ENCODE data around the gene NT5C1B.

DNA sequence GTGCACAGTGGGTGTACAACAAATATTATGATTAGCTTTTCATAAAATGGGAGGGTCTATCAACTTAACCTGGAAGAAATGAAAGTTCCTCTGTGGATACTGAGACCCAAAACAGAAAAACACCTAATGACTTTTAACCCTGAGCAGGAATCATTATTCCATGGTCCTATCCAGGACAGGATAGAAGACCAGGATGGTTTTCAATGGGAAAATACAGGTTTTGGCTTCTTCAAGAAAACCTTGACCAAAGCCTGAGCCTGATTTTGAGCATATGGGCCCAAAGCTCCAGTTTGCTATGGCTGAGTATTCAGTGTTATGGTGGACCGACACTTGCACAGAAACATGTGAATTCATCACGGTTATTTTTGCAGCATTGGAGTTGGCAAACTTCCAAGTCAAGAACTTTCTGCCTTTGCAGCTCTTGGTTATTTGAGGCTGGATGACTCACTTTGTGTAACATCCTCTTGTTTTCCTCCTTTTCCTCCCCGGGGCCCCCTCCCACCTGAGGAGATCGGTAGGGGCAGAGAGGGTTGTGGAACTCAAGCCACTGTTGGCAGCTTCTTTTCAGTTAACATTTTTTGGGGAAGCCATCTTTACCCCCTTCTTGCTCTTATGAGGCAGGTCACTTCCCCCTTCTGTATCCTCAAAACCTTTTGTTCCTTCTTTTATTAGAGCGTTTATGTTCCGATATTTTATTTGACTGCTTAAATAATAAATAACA, 48.5 kb downstream of the DDX1 start:
- RRBS = no CpG with 5 or more reads among the region's 6 CpGs

DNA sequence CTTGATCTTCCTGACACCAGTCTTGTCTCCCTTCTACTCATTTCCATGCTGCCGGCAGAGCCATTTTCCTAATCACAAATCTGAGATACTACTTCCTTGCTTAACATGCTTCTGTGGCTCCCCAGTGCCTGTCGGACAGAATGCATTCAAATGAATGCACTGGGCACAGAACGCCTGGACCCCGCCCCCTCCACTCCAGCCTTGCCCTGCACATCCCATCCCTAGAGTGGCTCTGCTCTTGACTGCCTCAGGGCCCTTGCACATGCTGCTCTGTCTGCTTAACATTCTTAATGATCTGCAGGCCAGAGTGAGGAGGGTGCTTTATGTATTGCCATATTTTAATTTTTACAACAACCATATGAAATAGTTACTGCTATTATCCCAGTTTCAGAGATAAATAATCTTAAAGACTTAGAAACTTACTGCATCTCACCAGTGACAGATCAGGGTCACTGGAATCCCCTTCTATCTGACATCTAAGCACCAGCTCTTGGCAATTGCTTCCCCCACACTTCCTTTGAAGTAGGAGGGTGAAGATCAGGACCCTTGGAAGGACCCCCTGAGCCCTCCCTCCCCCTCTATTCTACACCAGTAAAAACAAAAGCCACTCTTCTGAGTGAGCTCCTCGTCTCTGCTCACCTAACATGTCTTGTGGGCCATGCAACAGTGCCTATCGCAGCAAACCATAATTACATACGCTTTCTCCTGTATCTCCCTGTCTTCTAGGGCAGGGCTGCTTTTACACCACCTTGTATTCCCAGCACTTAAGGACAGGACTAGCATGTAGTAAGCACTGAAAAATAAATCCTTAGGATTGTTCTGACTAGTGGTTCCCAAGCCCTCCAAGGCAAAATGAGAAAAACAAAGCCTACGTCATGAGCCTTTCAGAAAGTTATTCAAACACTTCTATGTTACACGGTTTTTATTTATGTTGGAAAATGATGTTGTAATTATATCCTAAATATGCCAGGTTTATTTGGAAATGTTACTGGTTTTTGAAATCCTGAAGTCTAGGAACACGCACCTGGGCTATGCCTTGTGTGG, 62.3 kb downstream of the CYRIA start:
- RRBS = no CpG with 5 or more reads among the region's 10 CpGs

DNA sequence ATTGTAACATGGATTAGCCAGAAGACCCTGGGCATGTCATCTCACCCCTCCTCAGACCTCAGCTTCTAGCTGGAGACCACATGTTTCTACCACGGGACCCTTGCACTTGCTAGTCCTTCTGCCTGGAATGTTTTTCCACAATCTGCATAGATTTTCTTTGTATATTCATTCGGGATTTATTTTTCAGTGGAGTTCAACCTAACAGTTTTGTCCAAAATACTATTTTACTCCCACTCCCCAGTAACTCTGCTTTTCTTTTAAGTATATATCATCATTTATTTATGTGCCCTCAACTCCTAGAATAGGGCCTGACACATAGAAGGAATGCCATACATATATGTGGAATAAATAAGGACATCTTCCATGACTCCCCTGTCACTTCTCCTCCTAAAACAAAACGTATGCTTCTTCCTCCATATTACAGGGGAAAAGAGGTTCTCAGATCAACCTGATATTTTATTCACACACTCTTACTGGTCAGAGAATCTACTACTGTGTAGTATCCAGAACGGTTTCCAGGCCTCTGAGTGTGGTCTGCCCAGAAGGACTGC, 56.2 kb downstream of the CYRIA start:
- RRBS = no CpG with 5 or more reads among the region's 4 CpGs

DNA sequence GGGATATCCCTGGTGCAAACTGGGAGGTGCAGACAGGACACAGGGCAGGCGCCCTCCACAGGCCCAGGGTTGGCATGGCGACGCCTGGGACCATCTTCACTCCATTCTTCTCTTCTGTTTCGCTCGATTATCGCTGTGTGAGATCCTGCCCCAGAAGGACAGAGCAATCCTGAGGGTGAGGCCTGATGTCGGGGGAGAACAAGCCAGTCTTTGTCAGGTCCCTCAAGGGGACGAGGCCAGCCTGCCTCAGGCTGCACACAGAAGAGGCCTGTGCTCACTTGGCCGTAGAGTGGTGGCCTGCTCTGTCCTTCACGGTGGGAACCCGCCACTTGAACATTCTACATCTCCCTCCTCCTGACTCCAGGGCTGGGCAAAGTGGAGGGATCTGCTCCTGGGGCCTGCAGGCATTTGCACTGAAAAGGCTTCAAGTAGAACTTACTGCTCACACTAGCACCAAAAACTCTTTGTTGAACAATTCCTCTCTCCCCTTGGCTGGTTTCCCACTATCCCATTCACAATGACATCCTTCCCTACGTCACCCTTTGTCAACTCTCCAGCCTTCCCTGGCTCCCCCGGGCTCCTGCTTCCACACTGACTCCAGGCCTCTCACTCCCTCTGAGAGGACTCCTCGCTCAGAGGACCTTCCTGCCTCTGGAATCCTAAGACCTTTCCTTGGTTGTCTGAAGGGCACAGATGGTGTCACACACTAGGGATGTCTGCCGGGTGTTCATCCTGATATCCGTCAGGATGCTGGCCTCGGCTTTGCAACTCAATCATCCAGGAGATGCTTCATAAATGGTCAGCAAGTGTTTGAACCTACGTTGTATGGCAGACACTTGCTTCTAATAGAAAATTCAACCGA, 49.5 kb downstream of the CYRIA start:
- RRBS = no CpG with 5 or more reads among the region's 19 CpGs

GRCh38 chr2:16626967-16627604, 38.5 kb downstream of the CYRIA start:
- RRBS = no CpG with 5 or more reads among the region's 7 CpGs

DNA sequence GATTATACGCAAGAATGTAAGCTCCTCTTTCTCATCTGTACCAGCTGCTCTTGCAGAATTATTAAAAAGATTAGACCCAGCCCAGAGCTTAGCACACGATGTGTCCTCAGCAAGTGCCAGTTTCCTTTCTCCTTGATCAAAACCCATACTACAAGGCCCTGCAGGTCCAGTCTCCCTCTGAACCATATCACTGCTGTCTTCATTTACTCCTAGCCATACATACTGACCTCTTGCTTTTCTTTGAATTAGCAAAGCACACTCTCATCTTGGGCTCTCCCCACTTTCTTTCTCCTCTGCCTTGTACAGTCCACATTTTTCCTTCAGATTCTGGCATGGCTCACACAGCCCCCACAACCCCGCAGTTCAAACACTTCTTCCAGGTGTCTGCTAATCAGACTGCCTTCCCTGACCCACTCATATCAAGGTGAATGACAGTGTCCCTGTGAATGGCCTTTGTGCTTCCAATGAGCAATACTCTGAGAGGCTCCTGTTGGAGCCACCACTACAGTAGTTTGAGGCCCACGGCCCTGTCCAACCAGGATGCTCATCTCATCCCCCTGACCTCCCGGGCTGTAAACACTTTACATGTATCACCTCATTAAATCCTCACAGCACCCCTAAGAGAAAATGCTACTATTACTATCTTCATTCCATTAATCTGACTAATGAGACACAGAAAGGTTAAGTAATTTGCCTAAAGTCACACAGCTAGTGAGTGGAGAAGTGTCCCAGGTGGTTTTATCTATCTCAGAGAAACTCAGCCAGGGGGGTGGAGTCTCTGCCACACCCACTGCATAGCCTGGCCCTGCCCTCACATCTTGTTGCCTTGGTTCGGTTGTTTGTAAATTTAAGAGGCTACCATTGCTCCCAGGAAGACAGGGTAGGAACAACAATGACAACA, 18.0 kb downstream of the CYRIA start:
- RRBS = no CpG with 5 or more reads among the region's 6 CpGs

DNA sequence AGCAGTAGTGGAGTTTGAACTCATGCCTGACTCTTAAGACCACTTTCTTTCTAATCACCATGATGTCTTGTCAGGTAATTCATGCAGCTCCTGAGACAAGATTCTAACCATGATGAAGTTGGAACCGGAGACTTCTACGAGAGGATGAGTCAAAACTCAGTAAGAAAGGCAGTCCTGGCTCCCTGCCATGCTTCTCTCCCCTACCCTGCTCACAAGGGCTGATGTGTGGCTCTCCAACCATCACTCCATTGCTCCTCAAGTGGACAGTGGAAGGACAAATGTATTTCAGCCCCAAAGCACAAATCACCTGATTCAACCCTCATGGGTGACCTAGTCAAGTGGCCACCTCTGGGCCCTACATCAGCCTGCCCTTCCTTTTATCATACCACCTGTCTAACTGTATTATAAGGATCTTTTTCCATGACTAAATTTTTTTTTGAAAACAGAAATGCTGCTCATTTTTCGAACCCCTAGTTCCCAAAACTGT, 3.1 kb downstream of the CYRIA start:
- RRBS = no CpG with 5 or more reads among the region's 3 CpGs

GRCh38 chr2:17812910-17813491, 3.3 kb upstream of the MSGN1 start:
- RRBS = no CpG with 5 or more reads among the region's 3 CpGs

DNA sequence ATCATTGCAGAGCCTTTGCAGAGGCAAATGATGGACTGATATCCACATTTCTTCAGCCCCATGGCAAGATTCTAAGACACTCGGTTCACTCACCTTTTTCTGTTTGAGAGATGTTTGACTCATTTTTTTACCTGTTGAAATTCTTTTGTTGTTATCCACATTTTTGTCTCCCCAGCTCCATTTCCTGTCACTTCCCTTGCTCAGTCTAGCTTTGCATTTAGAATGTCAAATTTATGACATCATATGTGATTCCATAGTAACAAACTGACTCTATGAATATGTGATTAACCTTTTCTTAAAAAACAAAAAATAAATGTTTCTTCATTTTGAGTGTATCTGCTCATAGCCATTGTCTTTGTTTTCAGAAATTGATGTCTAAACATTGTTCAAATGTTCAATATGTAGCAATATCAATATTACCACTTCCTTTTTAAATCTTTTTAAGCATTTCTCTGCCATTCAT, at the start of gene NT5C1B:
TSS of gene NT5C1B (minus strand) at position 224 of the 463 bp plus-strand sequence.
- RRBS = no CpG with 5 or more reads among the region's 1 CpG

- RRBS = no CpG with 5 or more reads among the region's 3 CpGs
These were observed 311.4 kb downstream of the OSR1 start for GRCh38 chr2:19046943-19047516.

GRCh38 chr2:19350236-19350825, 8.1 kb downstream of the OSR1 start:
- RRBS = 72% methylated on average over 19 of the region's 40 CpGs

DNA sequence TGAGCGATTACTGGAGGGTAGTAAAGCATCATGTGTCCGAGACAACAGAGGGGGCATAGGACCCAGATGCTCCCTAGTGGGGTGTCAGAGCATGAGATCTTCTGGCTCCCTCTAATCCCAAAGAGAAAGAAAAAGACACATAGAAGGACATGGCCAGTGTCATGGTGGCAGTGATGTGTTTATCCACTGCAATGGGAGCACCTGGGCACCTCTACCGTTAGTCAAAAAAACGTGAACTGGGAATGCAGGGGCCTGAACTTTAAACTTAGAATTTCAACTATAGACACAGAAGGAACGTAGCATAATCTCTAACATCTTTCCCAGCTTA, 89.3 kb upstream of the OSR1 start:
- RRBS = no CpG with 5 or more reads among the region's 5 CpGs

DNA sequence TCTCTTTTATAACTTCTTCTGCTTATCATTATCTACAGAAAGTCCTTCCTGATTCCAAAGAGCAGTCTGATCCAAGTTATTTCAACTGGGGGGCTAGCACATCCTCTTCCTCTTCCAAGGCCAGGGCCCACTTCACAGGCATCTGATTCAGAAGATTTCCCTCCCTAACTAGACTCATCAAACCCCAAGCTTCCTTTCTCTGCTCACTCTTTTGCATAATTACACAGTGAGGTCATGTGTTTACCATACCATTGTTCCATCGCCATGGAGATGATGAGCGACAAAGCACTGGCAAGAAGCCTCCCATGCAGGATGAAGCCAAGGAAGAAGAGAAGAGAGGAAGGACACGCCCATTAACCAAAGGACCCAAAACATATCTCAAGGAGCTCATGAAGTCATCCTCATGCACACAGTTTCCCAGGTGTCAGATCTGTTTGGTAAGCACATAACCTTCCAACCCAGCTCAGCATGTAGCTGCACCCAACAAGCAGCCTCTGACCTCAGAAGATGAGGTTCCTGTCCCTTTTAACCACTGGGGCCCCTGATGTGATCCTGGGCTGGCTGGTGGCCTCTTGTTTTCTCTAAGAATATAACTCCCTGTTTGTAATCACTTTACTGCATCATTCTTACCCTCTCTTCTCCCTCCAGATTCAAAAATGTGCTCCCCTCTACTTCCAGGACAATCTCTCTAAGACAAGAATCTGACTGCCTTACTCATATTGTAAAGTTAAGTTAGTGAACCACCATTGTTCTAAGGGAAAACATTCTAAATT, 190.2 kb downstream of the TTC32 start:
- RRBS = no CpG with 5 or more reads among the region's 3 CpGs

DNA sequence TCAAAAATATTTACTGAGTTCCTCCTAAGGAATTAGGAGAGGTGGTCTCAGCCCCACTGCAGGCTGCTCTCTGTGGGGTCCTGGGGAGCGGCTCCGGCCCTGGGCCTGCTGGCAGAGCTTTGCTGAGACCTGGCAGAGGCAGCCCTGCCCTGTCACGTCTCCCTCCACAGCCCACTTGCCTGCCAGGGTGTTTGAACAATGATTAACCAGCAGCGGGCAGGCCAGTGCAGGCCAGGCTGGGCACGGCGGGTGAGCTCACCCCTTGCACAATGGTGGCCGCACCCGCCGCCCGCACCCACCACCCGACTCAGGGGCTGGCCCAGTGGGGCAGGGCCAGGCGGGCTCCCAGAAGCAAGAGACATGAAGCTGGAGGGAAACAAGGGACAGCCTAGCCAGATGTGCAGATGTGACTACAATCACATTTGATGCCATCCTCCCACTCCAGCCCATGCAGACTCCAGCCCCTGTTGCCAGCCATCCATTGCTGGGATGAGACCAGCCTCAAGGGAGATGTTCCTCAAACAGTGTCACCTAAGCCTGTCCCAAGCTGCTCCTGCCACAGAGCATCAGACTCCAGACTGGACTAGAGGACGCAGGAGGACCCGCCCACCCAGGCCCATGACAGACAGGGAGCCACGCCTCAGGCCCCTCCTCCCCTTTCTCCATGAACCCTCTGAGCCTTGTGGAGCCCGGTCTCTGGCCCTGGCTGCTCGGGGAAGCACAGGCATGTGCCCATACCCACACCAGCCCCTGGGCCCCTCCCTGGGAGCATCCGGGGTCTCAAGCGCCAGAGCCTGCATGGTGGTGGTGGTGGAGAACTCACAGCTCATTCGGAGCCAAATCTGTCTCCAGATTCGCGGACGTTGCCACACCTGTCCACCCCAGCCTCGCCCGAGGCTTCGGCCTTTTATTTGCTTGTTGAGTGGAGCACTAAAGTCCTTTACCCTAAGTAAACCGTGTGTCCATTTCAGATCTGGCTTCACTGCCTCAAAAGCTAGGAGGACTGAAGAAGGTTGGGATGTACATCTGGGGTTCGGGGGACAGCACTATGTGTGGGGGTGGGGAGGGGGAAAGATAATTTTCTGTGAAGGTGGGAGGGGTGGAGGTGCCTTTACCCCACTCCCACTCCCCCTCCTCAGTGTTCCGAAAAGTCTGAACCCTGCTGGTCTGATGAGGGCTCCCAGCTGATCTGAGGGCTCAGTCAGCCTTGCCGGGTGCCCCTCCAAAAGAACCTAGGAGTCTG, 44.9 kb downstream of the SDC1 start:
- RRBS = 77% methylated on average over 4 of the region's 30 CpGs

- RRBS = no CpG with 5 or more reads among the region's 27 CpGs
These were observed 22.6 kb downstream of the SDC1 start for GRCh38 chr2:20201991-20203040.

GRCh38 chr2:20303923-20304852, 46.5 kb downstream of the PUM2 start:
- RRBS = no CpG with 5 or more reads among the region's 3 CpGs

DNA sequence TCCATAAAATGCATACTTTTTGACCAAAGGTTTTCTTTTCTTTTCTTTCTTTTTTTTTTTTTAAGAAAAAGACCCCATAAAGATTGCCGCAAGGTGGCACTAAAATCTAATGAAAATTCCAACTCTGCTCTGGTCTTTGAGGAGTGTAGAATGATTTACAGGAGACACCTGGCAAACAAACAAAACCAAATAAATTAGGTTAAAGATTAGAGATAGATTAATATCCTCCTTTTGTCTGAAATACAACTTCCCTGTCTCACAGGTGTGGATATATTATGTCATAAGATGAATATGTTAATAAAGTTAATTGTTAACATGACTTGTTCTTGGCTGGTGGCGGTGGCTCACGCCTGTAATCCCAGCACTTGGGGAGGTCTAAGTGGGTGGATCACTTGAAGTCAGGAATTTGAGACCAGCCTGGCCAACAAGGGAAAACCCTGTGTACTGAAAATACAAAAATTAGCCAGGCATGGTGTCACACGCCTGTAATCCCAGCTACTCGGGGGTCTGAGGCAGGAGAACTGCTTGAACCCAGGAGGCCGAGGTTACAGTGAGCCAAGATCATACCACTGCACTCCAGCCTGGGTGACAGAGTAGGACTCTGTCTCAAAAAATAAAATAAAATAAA, 3.5 kb upstream of the RHOB start:
- RRBS = no CpG with 5 or more reads among the region's 6 CpGs

DNA sequence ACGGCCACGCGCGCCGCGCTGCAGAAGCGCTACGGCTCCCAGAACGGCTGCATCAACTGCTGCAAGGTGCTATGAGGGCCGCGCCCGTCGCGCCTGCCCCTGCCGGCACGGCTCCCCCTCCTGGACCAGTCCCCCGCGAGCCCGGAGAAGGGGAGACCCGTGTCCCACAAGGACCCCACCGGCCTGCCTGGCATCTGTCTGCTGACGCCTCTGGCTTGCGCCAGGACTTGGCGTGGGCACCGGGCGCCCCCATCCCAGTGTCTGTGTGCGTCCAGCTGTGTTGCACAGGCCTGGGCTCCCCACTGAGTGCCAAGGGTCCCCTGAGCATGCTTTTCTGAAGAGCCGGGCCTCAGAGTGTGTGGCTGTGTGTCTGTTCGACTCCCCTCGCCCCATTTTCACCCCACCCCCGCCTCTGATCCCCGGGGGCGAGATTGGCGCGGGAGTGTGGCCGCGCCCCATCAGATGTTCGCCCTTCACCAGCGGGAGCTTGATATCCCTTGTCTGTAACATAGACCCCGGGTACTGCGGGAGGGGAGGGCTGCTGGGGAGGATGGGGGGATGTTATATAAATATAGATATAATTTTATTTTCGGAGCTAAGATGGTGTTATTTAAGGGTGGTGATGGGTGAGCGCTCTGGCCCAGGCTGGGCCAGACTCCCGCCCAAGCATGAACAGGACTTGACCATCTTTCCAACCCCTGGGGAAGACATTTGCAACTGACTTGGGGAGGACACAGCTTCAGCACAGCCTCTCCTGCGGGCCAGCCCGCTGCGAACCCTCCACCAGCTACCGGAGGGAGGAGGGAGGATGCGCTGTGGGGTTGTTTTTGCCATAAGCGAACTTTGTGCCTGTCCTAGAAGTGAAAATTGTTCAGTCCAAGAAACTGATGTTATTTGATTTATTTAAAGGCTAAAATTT, 1.4 kb downstream of the RHOB start:
- RRBS = 2% methylated on average over 22 of the region's 50 CpGs

DNA sequence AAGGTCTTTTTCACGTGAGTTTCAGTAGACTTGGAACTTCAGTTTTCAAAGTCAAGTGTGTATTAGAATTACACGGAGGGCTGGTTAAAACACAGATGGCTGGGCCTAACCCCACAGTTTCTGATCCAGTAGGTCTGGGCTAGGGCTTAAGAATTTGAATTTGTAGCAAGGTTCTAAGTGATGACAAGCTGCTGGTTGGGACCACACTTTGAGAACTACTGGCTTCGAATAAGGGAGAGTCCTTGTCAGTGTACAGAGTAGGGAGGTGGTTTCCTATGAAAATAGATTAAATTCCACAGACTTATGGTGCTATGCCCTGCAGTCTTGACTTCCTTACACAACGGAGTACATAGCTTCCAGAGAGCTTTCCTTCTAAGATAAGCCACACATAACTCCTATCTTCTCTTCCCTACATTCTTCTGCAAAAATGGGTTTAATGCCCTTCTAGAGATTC, 4.5 kb downstream of the RHOB start:
- RRBS = no CpG with 5 or more reads among the region's 4 CpGs